Measurements from ENCODE around the gene GCFC2.

DNA sequence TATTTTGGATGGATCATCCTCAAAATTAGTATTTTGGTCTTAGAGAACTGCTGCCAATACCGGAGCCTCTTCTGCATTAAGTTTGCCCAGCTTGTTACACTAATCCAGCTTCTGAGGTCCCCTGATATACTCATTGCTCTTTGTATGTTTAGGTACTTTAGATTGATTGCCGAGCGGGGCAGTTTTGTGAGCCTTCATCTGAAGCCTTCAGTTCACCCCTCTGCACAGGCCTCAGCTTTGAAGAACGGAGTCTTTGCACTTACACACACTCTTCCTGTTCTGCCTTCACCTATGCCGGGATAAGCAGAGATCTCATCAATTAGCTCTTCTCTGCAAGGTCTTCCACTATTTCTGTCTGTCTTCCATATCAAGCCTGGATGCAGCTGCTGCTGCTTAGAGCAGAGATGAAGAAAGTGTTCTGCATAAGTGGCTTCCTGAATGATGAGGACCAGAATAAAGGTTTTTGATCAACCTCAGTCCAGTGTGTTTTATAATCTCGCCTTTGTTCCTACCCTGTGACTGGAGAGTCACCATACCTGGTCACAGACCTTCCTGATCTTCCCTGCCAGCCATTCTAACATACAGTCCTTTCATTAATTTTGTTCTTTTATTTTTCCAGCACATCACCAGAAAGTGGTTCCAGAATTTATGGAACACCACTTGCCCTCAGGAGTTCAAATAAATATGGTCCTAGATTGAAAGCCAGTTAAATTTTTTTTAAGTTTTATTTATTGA lies 11.0 kb downstream of the POLE4 start:
- PRO-cap, result no peak

- PRO-cap, result no peak
Observed at GRCh38 chr2:75199973-75200890, 912 bp upstream of the TACR1 start.

GRCh38 chr2:75570838-75571585 lies 10.3 kb upstream of the EVA1A start:
- PRO-cap, result bidirectional peak, plus-strand start at chr2:75571336, minus-strand start at chr2:75570937

DNA sequence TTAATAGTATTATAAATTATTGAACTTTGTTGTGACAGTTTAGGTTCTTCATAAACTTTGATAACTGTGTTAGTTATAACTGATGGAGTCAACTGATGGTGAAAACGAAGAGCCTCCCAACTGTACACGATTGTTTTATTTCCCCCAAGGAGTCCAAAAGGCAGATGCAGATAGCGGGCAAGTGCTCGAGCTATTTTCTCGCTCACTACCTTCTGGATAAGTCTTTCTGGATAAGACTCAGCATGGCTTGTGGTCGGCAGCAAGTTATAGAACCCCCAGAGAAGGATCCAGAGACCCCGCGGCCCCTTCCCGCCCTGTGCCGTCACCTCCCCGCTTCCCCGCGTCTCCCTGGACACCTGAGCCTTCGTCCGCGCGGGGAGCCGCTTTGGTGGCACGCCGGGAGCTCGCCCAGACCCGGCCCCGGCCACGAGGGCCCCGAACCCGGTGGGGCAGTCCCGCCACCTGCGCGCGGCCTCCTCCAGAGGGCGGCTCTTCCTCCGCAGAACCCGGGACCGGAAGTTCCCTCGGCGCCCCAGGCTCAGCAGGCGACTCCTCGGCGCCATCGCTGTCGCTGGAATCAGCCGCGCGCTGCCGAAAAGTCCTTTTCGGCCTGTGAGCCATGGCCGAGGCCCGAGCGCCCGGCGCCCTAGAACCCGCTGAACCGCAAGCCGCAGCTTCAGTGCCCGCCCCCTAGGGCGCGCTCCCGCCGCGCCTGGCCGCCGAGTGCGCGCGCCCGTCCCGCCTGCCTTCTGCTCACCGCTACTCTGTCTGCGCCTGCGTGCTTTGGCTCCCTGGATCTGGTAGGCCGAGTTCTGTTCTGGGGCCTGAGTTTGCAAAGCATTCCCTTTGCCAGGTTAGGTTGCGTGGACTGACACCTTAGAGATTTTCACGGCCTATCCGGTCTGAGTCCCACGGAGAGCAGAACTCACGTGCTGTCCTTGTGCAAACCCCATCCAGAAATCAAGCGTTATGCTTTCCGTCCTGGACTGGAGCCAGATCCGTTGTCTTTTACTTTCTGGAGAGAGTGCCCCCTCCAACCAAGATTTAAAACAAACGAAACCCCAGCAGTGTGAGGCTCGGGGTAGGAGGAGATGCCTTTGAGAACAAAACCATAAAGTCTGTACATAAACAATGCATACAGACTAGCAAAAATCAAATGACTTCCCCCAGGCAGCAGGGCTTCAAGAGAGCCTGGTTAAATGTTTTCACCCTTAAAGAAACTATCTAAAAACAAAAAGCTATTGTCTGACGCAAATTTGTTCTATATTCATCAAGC lies at the start of gene GCFC2:
TSS of gene GCFC2 (minus strand) at position 681 of the 1,276 bp plus-strand sequence.
- PRO-cap, result bidirectional peak, plus-strand start at position 559 of the sequence, minus-strand start at position 344 of the sequence; bidirectional peak, plus-strand start at position 840 of the sequence, minus-strand start at position 681 of the sequence

DNA sequence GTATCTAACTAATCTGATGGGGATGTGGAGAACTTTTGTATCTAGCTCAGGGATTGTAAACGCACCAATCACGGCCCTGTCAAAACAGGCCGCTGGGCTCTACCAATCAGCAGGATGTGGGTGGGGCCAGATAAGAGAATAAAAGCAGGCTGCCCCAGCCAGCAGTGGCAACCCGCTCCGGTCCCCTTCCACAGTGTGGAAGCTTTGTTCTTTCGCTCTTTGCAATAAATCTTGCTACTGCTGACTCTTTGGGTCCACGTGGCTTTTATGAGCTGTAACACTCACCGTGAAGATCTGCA lies 1.6 kb upstream of the GCFC2 start:
- PRO-cap, result no peak

- PRO-cap, result no peak
Observed at GRCh38 chr2:77090510-77091055, 431.6 kb downstream of the LRRTM4 start.

DNA sequence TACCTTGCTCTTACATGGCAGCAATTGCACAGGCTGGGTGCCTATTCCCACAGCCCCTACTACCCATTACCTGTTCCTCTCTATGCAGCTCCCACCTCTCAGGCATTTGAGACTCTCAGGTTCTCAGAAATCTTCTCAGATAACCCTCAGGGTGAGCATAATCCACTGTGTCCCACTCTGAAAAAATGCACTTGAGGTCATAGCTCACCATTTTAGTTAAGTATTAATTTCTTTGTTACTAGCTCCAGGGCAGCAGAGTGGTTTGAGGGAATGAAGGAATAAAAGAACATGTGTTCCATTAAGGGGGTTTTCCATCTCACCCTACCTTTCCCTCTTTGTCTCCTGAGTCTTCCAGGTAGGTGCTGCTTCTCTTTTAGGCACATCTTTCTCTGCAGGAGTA lies 111.0 kb upstream of the REG3A start:
- PRO-cap, result no peak

DNA sequence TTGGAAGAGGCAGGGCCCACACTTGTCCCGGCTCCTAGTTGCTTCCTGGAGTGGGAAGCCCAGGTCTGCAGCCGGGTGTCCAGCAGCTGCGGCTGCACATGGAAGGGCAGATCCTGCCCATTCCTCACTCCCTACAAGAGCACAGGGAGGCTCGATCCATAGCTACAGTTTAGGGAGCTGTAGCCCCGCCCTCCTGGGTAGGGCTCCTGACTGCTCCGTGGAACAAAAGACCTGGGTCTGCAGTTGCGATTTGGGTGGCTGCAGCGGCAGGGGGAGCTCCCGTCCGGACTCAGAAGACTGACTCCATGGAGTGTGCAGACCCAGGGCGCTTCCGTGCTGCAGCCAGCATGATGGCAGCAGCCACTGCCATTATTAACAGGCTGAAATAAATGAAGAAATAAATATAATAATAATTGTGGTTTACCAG lies 157.3 kb downstream of the CTNNA2 start:
- PRO-cap, result no peak

GRCh38 chr2:81212735-81213202 lies 908.2 kb upstream of the LRRTM1 start:
- PRO-cap, result no peak

GRCh38 chr2:83737451-83737821 lies 721.6 kb downstream of the SUCLG1 start:
- PRO-cap, result no peak

DNA sequence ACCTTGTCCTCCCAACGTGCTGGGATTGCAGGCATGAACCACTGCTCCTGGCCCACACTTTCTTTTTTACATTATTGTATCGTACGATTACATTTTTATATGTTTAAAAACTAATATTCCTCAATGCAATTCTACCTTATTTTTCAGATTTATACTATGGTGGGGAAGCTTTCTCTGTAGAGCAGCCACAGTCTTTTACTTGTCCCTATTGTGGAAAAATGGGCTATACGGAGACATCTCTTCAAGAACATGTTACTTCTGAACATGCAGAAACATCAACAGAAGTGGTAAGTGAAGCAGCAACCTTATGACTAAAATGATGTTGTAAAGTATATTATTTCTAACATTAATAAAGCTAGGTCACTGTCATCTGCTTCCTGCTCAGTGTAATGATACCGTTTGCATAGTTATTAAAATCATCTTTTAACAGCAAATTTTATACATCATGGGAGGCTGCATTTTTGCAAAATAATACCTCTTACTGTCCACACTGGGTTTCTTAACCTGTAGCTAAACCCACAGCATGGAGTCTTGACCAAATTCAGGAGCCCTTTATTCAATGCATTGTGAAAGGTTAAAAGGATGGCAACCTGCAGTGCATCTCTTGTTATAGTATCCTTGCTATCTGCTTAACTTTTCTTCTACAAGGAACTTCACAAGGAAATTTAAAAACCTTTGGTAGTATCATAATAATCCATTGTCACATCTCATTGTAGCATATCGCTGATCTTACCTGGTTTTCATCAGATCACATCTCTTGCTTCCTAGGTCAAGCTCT lies 64.1 kb downstream of the KCMF1 start:
- PRO-cap, result no peak

DNA sequence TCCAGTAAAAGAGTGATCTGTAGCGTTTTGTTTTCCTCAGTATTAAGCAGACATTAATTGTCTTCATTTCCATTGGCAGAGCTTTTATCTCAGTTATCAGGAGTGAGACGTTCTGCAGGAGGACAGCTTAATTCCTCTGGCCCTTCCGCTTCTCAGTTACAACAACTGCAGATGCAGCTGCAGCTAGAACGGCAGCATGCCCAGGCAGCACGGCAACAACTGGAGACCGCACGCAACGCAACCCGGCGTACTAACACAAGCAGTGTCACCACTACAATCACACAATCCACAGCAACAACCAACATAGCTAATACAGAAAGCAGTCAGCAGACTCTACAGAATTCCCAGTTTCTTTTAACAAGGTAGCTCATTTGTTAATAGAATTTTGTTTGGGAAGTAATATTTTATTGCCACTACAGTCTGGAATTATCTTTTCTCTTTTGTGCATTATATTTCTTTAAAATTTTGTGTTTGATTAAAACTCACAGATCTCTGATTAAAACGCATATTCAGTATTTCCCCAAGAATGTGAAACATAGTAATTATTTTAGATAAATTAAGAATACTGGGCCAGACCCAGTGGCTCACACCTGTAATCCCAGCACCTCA lies 78.4 kb downstream of the KCMF1 start:
- PRO-cap, result no peak

DNA sequence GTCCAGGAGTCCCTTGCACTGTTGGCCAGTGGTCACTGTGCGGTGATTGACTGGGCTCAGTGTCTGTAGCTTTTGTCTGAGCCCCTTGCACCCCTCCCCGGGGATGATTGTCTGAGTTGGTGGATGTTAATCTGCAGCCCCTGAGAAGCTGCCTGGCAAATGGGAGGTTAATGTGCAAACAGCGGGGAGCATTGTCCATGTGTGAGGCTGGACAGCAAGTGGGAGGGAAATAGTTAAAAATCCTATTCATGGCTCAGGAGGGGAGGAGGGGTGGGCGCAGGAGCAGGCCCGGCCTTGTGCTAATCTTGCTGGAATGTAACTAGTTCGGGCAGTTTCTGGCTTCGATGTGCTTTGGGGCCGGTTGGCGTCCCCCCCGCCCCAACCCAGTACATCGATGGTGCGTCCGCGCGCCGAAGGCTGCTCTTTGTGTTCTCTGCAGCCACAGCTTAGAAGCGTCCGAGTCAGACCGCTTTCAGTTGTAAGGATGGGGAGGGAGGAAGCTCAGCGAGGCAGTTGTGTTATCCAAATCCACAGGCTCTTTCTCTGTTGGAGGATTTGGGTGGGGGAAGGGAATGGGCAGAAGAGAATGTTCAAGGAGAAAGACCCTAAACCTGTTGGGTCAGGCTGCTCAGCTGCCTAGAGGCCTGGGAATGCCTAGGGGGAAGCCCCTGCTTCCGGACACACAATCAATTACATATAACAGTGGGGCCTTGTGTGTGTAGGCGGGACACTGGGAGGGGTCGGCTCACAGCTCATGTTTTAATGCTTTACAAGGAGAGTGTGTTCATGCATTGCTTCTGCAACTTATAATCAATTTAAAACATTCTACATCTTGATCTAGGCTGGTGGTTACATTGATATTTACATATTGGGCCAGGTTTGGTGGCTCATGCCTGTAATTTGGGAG lies 71.7 kb downstream of the TGOLN2 start:
- PRO-cap, result no peak

DNA sequence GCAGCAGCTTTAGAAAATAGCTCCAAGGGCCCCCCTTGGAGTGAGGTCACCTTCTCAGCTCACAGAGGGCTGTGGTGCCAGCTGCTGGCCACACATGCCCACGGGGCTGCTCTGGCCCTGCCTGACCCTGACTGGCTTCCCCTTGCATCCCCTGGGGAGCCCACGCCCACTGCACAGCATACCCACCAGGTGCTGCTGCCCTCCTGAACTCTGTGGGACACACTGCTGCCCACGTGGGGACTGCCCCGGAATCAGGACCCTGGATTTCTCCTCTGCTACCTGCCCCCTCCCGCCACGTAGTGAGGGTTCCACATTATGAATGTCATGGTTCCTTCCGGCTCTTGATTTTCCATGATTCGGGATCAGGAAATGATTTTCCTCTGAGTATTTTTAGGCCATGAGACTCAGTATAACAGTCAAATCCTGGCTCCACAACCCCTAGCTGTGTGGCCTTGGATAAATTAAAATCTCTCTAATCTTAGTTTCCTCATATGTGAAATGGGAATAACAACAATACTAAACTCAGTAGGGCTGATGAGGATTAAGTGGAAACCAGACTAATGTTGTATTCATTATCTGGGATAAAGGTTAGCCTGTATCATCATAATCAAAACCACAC lies 70.1 kb downstream of the TGOLN2 start:
- PRO-cap, result no peak

DNA sequence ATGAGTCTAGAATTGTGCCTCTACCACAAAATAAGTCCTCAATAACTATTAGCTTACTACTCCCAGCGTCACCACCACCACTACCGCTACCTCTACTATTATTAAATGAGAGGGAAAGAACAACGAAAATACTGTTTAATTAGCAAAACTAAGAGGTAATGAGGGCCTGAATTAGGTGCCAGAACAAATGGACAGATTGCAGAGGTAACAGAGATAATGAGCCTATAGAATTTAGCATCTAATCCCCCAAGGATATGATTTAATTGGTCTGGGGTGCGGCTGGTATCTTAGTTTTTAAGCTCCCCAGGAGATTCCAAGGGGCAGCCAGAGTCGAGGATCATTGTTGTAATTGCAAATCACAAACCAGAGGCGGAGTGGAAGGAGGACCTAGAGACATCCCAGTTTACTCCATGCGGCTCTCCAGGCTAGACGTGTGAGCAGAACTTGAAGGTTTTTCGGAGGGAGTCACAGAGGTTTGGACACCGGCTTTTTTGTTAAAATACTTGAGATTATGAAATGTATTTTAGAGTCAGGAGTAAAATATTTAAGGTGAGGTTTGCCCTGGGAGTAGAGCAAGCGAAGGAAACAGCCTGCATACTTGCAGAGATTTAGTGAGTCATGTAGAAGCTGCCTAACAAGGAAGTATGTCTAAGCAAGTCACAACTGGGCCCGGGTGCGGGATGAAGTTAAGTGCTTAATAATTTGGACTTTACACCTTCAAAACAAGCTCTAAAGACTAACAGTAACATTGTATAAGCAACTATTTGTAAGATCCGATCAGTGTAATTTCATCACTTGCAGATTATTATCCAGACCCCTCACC lies 39.6 kb downstream of the TGOLN2 start:
- PRO-cap, result no peak

GRCh38 chr2:85321848-85322959 lies 5.6 kb downstream of the TGOLN2 start:
- PRO-cap, result no peak

DNA sequence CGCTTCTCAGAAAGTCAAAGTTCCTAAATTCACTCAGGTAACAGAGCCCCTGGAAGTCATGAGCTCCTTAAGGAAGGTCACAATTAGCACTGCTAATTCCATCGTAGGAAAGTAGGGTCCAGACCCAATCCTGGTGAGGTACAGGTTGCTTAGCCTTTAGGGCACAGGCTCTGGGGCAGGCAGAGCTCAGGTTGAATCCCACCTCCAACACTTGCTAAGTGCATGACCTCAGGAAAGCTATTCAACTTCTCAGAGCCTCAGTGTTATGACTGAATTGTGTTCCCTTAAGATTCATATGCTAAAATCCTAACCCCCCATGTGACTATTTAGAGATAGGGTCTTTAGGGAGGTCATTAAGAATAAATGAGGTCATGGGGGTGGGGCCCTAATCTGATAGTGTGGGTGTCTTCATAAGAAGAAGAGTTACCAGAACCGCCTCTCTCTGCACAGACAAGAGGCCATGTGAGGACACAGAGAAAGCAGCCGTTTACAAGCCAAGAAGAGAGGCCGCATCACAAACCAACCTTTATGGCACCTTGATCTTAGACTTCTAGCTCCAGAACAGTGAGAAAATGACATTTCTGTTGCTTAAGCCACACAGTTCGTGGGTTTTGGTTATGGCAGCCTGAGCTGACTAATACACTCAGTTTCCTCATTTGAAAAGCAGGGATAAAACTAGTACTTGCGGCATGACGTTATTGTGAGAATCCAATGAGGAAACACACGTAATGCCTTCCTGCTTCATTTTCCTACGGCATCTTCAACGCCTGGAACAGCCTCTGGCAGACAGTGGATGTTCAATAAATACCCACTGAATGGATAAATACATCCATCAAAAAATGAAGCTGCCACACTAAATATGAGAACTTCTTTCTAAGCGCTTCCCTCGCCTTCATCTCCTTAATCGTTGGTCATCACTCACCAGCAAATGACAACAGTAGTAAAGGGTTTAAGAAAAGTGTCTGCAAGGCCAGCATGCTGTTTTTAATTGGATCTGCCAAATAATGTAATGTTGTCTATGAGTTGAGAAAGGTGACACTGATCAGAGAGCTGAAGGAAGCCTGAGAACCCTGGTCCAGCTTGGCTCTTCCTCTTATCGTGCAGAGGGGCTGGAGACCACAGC lies 10.0 kb downstream of the SH2D6 start:
- PRO-cap, result no peak

- PRO-cap, result no peak
Observed at GRCh38 chr2:85430576-85431599, 12.4 kb downstream of the SH2D6 start.

DNA sequence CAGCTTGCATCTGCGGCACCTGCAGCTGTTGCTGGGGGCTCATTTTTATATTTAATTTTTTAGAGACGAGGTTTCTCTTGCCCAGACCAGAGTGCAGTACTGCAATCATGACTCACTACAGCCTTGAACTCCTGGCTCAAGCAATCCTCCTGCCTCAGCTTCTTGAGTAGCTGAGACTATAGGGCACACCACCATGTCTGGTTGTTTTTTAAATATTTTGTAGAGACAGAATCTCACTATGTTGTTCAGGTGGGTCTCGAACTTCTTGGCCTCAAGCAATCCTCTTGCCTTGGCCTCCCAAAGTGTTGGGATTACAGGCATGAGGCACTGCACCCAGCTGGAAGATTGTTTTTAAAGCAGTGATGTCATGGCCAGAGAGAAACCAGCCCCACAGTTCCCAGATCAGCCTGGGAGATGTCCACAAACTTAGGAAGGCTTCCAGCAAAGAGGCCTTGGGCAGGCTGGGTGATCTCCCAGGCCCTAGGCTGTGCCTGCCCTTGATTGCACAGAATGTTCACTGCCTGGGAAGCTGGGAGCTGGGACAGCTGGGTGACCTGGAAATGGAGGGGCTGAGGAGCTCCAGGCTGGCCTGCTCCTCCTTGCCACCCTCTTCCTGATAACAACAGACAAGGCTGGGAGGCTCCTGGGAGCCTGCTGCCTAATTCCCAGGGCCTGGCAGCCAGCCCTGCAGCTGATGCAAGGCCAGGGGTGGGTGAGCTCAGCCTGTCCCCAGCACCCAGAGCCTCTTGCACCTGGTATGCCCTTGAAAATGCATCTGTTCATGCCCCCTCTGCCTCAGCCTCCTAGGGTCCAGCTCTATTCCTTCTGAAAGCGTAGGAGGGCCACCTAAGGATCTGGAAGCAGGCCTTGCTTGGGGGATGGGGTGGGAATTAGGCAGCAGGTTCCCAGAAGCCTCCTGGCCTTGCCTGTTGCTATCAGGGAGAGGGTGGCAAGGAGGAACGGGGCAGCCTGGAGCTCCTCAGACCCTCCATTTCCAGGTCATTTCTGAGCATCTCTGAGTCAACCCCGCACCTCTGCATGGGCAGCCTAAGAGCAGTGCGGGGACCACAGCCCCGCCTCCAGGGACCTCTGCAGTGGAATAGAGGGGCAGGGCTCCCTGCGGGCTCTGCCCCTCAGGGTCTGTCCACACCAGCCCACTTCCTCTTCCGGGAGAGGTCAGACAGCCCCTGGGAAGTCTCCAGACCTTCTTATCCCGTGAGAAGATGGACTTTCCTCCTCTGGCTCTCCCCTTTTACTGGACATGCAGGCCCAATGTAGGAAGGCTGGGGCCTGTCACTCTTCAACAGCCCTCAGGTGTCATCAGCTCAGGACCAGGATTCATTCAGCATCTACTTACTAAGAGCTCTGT lies 27.4 kb downstream of the SH2D6 start:
- PRO-cap, result no peak

DNA sequence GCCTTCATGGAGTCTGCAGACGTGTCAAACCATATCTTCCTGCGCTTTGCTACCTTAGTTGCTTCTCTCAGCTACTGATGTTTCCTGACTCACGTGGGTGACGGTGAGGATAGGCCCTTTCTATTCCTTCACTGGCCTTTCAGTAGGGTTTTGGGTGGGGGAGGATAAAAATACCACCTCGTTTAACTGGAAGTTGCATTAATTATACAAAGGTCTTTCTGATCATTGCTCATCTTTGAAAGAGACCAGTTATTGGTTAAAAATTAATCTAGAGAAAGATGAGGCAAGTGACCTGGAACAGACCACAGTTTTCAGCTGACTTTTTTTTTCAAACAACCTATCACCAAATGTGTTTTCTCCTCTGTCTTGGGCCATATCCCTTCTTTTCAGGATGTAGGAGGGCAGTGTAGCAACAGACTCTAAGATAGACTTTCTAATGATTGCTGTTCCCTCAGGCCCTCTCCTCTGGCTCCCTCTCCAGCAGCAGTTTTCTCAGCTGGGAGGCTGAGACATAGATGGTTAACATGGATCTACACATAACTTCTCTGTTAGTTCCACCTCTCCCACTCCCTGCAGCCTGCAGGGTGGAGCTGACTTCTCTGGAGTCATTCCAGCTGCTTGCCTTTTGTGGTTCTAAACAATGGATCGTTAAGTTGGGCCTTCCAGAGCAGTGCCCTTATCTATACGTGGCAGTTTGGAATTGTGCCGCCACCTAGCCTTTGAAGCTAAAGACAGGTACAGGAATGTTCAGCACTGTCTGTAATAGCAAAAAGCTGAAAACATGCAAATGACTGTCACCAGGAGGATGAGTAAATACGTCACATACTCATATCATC lies 49.9 kb downstream of the SH2D6 start:
- PRO-cap, result no peak

All from left lobe of liver (tissue), 1 donor.